Mesenchymal stem cell of the bone marrow (primary cell): Measurements from ENCODE around the gene EVC.

DNA sequence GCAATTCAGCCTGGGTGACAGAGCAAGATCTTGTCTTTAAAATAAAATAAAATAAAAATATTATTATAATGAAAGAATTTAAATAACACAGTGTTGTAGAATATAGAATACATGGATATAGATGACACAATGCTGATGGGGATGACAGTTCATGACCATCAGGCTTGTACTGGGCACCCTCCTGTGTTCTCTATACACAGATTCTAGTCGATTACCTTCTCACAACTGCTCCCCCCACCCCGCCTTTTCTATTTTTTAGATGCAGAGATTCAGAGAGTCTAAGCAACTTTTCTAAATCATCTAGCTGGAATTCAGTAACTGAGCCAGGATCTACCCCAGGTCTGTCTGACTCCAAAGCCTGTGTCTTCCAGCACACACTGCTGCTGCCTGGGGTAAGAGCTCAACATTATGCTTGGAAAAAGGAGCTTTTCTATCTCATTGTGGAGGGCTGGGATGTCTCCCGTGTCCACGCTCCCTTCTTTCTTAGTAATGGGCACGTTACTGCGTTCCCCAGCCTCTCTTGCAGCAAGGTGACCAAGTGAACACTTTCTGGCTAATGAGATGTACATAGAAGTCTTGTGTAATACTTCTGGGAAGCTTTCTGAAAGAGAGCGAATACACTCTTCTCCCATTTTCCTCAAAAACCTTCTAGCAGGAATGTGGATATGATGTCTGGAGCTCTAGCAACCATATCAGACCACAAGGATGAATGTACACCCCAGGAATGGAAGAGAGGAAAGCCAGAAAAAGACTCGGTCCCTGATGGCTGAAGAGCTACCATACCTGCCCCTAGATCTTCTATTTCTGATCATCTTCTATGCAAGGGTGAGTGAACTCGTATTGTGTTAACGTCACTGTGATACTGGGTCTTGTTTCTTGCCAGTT is 107.1 kb upstream of the STX18 start:
- CAGE, long polyA plus RNA: no peak

- CAGE, long polyA plus RNA: no peak
Observed at GRCh38 chr4:5418741-5419242, 289.6 kb downstream of the EVC2 start.

- CAGE, long polyA plus RNA: no peak
Observed at GRCh38 chr4:5665360-5665777, 43.0 kb downstream of the EVC2 start.

DNA sequence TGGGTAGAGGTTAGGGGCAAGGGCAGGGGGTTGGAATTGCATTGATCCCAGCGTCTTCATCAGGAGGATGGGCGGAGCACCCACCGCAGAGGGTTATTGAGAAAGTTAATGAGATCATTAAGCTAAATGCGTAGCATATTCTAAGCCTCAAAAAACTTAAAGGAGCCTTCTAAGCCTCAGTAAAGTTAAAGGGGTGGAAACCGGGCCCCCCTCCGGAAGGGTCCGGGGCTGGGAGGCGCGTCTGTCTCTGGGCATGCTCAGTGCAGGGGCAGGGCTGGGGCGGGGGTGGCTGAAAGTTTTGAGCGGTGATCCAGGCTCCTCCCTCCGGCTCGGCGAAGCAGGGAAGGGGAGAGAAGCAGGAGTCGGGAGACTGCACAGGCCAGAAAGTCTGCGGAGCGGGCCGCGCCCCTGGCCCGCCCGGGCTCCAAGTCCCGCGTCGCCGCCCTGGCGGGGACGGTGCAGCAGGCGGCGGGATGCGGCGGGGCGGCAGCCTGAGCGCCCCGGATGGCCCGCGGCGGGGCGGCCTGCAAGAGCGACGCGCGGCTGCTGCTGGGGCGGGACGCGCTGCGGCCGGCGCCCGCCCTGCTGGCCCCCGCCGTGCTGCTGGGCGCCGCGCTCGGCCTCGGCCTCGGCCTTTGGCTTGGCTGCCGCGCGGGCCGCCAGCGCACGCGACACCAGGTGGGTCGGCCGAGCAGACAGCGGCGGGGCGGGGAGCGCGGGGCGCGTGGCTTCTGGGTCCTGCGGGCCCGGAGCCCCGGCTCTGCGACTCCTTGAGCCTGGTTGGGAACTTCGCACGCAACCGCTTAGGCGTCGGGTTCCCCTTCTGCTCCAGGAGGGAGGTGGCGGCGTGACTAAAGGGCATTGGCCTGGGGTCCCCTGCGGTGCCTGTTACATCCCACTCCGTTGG is at the start of gene EVC:
TSS of gene EVC (plus strand) at position 325 of the 907 bp plus-strand sequence.
- CAGE, long polyA plus RNA: no peak

DNA sequence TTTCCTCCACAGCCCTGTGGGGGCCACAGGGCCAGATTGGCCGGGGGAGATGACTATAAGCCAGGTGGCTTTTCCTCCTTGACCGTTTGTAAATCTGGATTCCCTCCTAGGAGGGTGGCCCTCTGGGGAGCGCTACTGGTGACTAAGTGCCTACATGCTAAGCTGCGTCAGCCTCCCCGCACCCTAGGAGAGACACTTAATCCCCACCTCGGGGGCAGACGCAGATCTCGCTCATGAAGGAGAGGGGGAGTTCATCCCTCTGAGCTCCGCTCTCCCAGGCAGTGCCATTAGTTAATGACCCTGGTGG is 41.4 kb downstream of the EVC start:
- CAGE, long polyA plus RNA: no peak

GRCh38 chr4:6093754-6094204 is 106.6 kb downstream of the JAKMIP1 start:
- CAGE, long polyA plus RNA: no peak

DNA sequence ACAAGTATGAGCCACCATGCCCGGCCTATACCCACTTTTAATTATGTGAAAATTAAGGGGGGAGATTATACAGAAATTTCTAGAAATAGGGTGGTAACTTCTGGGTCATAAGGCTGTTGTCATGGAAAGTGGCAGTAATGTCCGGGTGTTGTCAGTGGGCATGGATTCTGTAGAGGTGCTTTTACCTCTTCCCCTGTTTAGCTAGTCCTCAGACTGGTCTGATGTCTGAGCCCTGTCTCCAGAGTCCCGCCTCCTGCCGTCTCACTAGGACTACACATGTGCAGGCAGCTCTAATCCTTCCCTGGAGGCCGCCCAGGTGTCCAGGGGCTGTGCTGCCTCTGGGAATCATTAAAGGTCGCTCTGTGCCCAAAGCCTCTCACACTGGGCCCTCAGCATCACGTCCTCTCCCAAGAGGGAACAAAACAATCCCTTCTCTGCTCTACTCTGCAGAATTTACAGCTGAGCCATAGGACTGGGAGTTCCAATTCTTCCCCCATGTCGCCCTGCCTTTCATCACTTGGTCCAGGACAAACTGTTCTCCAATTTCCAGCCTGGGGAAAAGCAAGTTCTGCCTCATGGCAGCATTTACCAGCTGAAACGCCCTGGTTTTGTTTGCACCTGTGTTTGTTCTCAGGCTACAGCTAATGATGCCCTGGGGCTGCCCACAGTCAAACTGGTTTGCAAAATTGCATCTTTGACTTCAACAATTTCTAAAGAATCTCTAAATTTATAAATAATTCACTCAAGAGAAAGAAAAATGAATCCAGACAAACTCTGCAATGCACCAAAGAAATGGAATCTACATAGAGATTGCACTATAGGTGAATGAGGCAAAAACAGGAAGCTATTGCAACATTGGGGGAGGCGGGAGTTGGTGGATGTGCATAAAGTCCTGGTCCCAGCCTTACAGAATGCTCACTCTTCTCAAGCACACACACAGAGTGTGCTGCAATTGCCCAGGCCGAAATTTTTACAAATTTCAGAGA is 7.3 kb upstream of the MRFAP1 start:
- CAGE, long polyA plus RNA: no peak

DNA sequence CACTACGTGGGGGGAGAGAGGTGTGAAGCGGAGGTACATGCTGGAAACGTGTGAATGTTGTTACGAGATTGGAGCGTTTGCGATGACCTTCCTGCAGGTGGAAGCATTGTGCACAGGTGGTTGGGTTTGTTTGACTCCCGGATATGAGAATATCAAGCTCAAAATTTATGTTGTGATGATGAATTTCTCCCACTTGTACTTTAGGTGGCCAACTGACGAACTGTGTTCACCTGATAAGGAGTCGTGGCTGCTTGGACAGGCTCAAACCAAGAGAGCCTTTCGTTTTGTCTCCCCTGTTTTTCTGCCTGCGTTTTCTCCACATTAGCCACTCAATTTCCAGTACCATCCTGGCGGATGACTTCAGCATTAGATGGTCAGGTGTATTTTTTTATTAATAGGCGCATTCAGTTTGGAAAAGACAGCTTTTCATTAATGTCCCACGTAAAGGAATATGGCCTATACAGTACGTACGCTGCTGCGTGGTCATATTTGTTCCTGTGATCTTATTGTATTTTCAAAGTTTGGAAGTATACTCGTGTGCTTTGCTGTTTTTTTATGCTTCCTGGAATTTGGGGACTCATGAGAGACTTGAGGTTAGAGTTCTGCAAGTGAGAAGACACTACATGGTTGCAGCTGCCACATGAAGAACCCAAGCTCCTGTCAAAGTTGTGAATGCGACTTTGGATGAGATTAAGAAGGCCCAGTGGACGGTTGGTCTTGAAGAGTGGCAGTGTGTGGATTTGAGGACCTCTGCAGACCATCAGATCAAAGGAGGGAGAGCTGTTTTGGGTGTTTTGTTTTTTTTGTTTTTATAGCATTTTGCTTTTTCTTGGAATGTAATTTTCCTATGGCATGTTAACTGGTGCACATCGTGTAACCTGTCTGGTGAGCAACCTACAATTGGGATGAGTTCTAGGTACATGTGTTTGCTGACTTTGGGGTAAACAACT is 1.2 kb downstream of the ENSG00000170846 start:
- CAGE, long polyA plus RNA: no peak

DNA sequence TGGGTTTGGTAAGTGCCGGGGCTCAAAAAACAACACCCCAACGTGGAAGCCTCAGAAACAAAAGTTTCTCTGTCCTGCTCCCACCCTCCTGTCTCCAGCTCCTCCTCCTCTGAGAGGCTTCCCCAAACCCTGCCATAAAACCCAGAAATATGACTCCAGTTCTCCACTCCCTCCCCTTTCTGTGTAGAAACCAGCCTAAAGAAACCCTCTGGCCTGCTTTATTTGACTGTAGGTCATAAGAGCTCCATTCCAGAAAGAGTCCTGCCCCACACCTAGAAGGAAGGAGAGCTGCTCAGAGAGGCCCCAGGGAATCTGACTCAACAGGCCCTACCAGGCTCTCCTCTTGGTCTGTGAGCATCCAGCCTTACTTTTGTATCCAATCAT is 886 bp upstream of the S100P start:
- CAGE, long polyA plus RNA: no peak

DNA sequence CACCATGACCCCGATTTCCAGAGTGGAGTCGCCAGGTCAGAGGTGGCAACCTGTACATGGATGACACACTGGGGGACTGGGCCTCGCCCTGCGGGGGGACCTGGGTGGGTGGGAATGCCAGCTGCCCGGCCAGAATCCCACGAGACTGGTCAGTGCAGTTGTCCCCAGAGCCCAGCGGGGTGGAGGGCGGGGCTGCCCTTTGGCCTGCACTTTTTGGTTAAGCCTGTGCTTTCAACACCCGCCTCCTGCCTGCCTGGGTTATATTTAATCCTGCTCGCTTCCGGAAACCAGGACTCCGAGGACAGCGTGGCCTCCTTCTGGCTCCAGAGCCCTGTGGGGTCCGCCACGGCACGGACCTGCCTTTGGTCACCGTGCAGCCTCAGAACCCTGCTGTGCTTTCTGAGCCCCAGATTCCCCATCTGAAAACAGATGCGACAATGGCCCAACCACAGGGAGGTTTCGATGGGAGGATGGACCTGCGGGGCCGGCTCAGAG is 29.5 kb upstream of the KIAA0232 start:
- CAGE, long polyA plus RNA: no peak

- CAGE, long polyA plus RNA: no peak
Observed at GRCh38 chr4:6834838-6835501, 52.4 kb downstream of the KIAA0232 start.

DNA sequence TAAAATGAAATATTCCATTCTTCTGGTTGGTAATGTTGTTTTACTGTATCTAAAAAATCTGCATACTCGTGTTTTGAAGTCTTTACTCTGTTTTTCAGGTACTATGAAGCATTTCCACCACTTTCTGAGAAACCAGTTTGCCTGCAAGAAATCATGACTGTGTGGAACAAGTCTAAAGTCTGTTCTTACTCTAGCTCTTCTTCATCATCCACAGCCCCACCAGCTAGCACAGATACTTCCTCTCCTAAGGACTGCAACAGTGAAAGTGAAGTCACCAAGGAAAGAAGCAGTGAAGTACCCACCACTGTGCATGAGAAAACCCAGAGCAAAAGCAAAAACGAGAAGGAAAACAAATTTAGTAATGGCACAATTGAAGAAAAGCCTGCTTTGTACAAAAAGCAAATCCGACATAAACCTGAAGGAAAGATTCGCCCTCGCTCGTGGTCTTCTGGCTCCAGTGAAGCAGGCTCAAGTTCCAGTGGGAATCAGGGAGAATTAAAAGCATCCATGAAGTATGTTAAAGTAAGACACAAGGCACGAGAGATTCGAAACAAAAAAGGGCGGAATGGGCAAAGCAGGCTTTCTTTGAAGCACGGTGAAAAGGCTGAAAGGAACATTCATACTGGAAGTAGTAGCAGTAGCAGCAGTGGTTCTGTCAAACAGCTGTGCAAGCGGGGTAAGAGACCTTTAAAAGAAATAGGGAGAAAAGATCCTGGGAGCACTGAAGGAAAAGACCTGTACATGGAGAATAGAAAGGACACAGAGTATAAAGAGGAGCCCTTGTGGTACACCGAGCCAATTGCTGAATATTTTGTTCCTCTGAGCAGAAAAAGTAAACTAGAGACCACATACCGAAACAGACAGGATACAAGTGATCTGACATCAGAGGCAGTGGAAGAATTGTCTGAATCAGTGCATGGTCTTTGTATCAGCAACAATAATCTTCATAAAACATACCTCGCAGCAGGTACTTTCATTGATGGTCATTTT is 48.5 kb upstream of the TBC1D14 start:
- CAGE, long polyA plus RNA: no peak

DNA sequence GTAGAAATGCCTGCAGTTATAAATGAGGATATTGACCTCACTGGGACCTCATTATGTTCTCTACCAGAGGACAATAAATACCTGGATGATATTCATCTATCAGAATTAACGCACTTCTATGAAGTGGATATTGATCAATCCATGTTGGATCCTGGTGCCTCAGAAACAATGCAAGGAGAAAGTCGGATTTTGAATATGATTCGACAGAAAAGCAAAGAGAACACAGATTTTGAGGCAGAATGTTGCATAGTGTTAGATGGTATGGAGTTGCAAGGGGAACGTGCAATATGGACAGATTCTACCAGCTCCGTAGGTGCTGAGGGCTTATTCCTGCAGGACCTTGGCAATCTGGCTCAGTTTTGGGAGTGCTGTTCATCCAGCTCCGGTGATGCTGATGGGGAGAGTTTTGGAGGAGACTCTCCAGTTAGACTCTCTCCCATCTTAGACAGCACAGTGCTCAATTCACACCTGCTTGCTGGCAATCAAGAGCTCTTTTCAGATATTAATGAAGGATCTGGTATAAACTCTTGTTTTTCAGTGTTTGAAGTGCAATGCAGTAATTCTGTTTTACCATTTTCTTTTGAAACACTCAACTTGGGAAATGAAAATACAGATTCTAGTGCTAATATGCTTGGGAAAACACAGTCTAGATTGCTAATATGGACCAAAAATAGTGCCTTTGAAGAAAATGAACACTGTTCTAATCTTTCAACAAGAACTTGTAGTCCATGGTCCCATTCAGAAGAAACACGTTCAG is 47.7 kb upstream of the TBC1D14 start:
- CAGE, long polyA plus RNA: no peak

DNA sequence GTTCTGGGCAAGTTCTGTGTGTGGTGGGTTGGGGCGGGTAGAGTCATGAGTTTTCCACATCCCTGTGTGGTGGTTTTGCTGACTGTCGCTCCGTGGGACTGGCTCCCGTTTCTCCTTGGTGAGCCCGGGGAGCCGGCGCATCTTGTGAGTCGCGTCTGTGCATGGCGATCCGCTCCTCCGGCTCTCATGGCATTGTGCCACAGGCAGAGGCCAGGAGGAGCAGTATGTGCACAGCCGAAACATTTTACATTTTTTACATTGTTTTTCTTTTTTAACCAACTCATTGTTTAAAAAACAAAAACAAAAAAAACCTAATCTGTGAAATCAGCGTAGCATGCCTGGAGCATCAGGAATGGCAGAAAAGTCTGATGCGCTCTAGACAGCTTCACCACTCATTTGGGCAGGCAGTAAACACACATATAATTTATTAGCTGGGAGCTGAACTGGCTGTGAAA is 27.6 kb upstream of the TBC1D14 start:
- CAGE, long polyA plus RNA: no peak

DNA sequence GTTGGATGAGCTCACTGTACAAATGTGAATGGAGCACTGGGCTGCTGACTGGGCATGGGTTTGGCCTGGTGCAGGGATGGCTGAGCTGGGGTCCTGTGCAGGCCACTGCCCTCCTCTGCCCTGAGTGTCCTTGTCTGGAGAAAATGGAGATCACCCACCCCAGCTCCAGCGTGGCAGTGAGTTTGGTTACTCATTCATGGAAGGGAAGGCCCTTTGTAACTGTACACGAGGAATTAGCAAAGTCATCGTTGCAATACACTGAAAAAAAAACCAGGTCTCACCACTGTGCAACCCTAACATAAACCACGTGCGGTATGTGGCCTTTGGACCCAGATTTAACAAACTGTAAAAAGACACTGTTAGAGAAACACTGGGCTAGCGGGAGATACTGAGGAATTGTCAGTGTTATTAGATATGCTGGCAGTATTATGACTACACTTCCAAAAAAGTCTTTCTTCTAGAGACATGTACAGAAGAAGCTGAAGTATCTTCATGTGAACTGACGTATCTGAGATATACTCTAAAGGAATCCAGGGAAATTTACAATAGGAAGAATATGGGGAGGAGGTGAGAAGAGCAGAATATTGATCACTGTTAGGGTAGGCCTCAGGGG is 16.0 kb upstream of the TBC1D14 start:
- CAGE, long polyA plus RNA: no peak

GRCh38 chr4:6910944-6912053 is 1.7 kb downstream of the TBC1D14 start:
- CAGE, long polyA plus RNA: no peak

- CAGE, long polyA plus RNA: no peak
Observed at GRCh38 chr4:6942174-6942952, 32.7 kb downstream of the TBC1D14 start.

DNA sequence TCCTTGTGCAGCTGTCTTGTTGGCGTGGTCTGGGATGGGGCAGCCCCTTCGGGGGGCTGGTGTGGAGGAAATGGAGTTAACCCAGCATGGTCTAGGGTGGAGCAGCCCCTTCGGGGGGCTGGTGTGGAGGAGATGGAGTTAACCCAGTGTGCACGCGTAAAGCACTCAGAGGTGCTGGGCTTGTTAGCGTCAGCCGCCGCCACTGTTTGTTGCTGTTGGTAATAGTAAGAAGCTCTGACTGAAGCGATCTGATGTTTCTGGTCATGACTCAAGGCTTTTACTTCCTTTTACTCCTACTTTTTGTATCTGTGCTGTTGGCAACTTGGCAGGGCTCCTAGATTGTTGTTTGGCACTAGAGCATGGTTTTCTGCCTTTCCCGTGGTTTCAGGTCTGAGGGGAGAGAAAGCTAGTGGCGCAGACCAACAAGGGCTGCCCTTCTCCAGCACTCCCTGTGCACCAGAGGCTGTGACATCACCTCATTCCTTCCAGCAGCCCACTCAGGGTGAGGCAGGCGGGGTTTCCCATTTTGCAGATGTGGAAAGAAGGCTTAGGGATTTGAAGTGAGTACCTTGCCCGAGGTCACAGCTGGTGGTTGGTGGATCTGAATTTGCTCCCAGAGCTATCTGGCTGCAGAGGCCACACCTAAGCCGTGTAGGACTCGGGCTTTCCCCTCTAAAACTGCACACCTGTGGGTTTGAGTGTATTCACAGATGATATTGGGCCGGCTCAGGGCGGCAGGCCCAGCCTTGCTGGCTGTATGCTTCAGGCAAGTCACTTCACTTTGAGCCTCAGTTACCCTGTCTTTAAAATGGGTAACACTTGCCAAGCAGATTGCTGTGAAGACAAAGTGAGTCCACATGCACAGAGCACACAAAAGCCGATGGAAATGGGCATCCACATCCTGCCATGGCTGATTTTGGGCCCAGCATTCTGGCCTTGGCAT is 50.9 kb downstream of the CCDC96 start:
- CAGE, long polyA plus RNA: no peak

DNA sequence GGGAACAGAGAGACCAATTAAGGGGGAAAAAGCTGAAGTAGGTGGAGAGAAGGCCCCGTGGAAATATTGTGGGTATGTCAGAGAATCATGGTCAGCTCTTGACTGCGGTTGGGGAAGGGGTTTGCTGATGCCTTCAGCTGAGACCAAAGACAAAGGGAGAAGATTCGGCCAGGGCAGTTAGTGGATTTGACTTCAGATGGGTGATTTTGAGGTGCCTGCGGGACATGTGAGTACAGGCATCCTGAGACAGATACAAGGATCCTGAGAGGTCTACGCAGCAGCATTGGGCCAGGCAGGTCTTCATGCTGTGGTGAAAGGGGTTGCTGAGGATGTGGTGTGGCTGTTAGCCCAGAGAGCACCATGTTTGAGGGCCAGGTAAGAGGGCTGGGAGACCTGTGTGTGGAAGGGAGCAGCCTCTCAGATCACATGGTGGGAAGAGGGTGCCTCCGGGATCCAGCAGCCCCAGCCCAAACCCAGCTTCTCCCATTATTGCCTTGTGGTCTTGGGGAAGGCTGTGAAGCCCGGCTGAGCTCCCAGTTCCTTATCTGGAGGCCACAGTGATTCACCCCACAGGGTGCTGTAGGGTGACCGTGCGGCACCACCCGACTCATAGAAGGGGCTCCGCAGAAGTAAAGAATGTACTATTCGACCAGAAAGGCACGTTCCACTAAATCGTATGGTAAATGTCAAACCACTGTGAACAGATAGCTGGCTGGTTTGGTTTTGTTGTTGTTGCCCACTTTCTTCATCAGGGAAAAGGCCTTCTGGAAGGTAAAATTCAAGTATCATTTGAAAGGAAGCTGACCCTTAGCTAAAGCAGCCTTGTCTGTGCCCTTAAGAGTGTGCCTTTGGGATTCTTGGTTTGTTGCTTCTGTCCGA is 27.3 kb downstream of the CCDC96 start:
- CAGE, long polyA plus RNA: no peak

- CAGE, long polyA plus RNA: no peak
Observed at GRCh38 chr4:7049716-7049997, 6.5 kb downstream of the TADA2B start.